ENCODE measurements around a stretch of chr19.

DNA sequence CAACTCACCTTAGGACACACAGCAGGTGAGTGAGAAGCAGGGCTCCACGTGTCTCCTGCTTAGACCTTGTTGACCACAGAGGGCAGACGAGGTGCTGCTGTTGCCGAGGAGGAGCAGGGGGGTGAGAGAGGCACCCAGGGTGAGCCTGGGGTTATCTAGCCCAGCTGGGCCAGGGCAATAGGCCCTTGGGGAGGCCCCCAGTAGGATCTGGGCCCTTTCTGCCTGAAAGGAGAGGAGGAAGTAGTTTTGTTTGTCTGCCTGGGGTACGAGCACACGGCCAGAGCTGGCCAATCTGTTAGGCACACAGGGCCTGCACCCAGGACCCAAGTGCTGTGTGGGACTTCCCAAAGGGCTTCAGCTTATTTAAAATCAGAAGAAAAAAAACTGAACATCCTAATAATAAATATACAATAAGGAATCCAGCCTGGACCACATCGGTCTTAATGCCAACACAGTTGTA is 2.3 kb upstream of the HSH2D start:
- PRO-cap: no peak
- RAMPAGE, long total RNA: no peak

DNA sequence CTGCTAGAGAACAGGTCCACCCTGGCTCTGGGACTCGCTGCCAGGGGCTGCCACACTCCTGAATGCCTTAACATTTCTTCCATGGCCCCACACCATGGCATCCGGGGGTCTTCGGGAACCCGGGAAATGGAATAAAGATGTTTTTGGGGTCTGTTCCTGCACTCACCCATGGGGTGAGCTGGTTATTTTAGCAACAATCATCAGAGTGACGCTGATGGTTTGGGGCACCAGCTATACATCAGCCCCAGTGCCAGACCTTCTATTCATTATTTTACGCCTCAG is 14.2 kb downstream of the HSH2D start:
- PRO-cap: no peak
- RAMPAGE, long total RNA: no peak

DNA sequence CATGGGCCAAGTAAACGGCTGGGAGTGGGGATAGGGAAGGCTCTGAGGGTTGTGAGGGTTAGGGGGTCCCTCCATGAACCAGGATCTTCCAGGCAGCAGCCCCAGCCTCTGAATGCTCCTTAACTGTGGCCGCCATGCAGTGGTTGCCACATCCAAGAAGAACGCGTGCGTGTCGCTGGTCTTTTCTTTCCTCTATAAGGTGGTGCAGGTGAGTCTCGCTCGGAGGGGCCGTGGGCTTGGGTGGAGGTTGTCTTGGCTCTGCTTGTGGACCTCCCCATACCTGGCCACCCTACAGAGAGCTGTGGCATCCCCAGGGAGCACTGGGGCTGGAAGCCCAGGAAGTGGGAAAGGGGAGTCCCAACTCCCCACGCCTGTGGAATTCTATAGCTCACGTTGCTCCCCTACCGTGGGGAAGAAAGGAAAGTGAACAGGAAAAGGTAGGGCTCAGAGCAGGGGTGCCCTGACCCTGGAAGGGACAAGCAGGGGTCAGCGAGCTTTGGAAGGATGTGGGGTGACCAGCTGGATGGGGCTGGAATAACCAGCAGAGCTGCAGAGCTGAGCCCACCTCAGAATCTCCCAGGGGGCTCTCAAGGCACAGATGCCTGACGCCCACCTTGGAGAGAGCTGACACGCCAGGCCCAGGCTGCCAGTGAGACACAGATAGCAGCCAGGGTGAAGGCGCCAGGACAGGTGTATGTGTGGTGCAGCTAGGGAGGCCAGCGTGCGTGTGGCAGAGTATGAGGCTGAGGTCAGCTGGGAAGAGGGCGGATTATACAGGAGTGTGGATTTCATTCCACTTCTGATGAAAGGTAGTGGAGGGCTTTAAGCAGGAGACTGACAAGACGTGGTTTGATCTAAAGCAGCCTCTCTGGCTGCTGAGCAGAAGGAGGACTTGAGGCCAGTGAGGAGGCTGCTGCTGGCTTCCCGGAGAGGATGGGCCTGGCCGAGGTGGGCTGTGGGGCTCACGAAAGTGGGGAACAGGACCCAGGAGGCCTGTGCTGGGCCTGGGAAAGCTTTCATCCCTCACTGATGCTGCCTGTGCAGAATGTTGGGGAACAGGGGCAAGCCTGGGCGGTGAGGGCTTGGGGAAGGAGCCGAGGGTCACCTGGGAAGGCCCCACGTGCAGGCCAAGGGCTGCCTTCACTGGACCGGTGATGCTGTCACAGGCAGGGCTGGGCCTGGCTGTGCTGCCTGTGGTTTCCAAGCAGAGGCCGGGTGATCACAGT is 8.9 kb downstream of the AP1M1 start:
- PRO-cap: no peak
- RAMPAGE, long total RNA: start-site peak on the plus strand centred at position 188 of the sequence, 92 bp wide, 19 reads

DNA sequence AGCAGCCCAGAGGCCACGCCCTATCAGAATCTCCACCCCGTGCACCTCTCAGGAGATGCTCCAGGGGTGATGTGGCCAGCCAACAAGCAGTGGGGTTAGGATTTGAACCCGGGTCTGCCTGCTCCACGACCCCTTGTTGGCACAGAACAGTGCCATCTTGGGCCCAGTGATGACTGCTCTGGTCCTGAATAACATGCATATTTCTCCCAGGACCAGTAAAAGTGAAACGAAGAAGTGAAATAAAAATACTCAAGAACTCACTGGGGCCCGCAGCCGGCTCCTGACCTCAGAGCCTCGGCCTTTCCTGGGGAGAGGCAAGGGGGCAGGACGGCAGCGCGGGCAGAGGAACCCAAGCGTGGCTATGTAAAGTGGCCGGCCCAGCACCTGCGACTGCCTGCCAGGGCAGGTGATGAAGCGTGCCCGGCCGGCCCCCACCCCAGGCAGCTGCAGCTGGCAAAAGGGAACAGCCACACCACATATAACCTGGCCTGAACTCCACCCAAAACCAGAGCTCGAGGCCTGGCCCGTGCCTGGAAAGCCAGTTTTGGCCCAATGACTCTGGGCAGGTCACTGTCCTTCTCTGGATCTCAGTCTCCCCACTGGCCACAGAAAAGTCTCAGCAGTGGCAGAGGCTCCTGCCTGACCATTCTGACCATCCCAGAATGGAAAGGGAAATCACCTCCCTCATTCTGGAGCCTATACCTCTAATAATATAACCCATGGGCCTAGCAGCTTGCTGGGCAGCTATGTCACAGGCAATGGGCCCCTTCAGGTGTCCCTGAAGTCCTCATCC is 62.2 kb downstream of the AP1M1 start:
- PRO-cap: no peak
- RAMPAGE, long total RNA: no peak

DNA sequence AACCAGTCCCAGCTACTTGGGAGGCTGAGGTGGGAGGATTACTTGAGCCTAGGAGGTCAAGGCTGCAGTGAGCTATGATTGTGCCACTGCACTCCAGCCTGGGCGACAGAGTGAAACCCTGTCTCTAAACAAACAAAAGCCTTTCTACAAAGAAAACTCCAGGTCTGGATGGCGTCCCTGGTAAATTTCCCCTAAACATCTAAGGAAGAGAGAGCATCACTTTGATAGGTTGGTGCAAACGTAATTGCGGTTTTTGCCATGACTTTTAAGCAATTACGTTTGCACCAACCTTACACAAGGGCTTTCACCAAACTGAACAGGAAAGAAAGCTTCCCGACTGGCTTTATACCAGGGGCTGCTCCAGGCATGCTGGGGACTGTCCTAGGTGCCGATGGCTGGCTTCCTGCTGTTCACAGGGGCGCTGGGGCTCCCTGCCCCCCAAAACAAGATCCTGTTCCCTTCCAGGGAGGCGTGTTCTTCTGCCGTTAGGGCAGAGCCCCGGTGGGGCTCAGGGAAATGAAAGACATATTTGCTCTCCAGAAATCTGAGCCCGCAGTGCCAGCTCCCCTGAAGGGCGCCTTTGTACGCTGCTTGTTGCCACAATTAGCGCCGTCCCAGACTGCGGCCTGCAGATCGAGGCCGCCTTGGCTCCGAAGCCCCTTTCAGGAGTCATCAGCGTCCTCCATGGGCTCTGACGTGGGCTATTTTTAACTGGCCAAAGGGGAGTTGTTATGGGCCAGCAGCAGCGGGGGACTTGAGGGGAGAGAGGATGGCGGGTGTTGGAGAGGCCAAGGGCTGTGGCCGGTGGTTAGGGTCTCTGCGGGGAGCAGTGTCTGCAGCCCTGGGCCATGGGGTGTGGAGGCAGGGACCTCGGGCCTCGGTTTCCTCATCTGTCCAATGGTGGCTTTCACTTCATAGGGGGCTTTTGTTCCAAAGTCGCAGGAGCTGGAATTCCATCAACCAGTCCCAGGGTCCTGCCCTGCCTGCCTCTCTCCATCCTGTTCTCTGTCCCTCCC is 38.5 kb upstream of the KLF2 start:
- PRO-cap: no peak
- RAMPAGE, long total RNA: no peak

GRCh38 chr19:16288393-16288897 is 36.2 kb upstream of the KLF2 start:
- PRO-cap: no peak
- RAMPAGE, long total RNA: no peak

- PRO-cap: unidirectional peak, plus-strand start at chr19:16290931
- RAMPAGE, long total RNA: no peak
Measured at GRCh38 chr19:16290473-16291212, 34.0 kb upstream of the KLF2 start.

- PRO-cap: no peak
- RAMPAGE, long total RNA: no peak
Measured at GRCh38 chr19:16326275-16326829, 1.7 kb downstream of the KLF2 start.

DNA sequence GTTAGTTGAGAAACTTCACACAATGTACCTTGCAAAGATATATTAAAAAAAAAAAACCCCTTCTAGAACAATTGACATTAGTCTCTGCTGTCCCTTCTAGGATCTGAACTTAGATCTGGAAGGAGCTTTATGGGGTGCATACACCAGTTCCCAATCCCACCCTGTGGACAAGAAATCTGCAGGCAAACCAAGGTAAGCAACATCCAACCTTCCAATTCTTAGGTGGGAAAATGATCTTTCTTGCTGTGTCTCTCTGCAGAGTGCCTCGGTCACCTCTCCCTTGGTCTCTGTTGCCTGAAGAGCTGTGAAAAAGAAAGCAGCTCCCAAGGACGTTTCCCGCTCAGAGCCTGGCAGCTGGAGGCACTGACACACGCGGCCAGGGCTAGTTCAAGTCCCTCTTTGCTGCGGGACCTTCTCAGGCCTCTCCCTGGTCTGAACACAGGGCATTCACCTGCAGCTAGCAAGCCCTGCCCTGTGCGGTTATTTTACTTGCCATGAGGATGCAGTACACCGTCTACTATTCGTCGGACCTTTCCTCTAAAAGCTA is 3.9 kb downstream of the MED26 start:
- PRO-cap: no peak
- RAMPAGE, long total RNA: no peak

DNA sequence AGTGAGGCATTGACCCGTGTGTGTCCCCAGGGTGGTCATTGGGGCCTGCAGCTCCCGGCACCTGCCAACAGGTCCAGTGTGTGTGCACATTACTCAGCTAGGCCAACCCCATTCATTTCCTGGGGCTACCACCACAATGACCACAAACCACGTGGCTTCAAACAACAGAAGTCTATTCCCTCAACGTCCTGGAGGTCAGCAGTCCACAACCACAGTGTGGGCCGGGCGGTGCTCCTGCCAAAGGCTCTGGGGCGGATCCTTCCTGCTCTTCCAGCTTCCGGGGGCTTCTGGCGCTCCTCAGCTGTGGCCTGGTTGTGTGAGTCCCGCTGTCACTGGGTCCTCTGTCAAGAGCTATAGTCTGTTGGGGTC is 11.8 kb upstream of the F2RL3 start:
- PRO-cap: no peak
- RAMPAGE, long total RNA: no peak

GRCh38 chr19:16893158-16894158 is 4.7 kb downstream of the F2RL3 start:
- PRO-cap: no peak
- RAMPAGE, long total RNA: no peak

DNA sequence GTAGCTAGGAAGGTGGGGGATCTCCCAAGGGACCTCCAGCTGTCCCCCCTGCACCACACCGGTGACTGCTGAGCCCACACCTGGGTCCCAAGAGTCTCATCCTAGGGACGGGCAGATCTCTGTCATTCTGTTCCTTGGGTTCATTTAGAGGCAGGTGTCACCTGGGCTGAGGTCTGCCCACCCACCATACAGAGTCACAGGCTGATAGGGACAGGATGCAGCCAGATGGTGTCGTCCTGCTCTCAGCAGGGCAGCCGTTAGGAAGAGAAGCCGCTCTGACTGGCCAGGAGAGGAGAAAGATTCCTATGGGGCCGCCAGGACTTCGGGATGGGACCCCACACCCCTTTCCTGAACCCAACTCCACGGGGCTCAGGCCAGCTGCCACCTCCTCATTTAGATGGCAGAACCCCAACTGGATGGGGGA is 5.4 kb downstream of the F2RL3 start:
- PRO-cap: no peak
- RAMPAGE, long total RNA: no peak

GRCh38 chr19:17041655-17042011 is 15.0 kb upstream of the CPAMD8 start:
- PRO-cap: no peak
- RAMPAGE, long total RNA: no peak

DNA sequence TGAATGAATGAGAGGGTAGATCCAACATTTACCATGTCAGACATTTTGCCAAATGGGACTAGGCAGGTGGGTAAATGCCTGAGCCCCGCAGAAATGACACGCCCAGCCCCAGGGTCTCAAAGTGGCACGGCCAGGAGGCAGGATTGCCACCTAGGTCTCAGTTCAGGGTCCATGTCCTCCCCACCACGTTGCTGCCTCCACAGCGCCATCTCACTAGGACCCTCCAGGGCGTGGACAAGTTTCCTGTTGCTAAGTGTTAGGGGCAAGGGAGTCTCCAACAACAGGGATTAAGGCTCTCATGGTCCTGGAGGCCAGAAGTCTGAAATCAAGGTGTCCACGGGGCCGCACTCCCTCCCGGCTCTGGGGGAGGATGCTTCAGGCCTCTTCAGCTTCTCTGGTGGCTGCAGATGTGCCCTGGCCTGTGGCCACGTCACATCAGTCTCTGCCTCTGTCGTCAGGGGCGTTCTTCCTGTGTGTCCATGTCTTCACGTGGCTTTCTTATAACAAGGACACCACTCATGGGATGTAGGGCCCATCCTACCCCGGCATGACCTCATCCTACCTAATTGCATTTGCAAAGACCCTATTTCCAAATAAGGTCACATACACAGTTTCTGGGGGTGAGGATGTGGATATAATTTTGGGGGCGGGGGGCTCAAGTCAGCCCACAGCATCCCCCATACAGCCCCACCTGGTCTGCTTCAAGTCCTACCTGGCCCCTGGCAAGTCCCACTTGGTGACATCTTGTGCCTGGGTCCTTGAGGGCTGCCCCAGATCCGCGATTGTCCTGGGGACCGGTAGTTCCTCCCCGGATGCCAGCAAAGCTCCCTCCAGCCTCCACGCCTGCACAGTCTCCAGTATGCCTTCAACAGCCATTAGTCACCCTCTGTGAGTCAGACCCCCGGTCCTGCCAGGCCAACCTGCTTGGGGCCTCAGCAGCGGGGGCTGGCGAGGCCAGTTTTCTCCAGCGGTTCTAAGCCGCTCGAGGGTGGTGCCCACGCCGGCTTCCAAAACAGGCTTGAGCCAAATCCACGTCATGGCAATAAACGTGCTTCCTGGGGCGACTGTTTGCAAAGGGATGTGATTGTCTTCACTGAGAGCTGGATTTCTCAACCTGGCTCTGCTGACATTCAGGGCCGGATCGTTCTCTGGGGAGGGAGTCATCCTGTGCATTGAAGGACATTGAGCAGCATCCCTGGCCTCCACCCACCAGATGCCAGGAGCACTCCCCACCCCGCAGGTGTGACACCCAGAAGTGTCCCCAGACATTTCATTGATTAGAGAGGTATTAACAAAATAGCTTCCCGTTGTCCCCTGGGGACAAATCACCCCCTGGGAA is 32.2 kb downstream of the MYO9B start:
- PRO-cap: bidirectional peak, plus-strand start at position 1,126 of the sequence, minus-strand start at position 849 of the sequence
- RAMPAGE, long total RNA: no peak

DNA sequence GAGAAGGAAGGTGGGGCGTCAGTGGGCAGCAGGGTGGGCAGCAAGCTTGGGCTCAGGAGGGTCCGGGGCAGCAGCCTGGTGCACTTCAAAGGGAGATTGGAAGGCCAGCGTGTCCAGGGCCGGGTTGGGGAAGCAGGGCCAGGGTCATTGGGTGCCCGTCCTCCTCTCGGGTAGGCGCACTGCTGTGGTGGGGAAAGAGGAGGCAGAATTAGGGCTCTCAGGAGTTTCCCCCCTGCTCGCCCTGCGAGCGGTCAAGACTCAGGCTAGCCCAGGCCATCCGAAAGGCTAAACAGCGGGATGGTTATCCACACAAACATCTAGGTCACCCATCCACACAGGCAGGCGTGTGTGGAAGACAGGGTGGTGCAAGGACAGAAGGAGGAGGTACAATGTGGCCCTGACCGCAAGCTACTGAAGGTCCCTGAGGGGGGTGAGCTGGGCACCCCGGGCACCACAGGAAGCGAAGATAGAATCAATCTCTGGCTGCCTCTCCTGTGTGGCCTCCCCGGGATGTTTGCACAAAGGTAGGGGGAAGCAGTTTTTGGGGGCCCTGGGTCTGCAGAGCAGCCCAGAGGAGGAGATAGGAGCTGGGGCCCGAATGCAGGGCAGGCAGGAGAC is 37.7 kb downstream of the MYO9B start:
- PRO-cap: no peak
- RAMPAGE, long total RNA: no peak

- PRO-cap: no peak
- RAMPAGE, long total RNA: no peak
Measured at GRCh38 chr19:17138536-17138846, 62.9 kb downstream of the MYO9B start.

DNA sequence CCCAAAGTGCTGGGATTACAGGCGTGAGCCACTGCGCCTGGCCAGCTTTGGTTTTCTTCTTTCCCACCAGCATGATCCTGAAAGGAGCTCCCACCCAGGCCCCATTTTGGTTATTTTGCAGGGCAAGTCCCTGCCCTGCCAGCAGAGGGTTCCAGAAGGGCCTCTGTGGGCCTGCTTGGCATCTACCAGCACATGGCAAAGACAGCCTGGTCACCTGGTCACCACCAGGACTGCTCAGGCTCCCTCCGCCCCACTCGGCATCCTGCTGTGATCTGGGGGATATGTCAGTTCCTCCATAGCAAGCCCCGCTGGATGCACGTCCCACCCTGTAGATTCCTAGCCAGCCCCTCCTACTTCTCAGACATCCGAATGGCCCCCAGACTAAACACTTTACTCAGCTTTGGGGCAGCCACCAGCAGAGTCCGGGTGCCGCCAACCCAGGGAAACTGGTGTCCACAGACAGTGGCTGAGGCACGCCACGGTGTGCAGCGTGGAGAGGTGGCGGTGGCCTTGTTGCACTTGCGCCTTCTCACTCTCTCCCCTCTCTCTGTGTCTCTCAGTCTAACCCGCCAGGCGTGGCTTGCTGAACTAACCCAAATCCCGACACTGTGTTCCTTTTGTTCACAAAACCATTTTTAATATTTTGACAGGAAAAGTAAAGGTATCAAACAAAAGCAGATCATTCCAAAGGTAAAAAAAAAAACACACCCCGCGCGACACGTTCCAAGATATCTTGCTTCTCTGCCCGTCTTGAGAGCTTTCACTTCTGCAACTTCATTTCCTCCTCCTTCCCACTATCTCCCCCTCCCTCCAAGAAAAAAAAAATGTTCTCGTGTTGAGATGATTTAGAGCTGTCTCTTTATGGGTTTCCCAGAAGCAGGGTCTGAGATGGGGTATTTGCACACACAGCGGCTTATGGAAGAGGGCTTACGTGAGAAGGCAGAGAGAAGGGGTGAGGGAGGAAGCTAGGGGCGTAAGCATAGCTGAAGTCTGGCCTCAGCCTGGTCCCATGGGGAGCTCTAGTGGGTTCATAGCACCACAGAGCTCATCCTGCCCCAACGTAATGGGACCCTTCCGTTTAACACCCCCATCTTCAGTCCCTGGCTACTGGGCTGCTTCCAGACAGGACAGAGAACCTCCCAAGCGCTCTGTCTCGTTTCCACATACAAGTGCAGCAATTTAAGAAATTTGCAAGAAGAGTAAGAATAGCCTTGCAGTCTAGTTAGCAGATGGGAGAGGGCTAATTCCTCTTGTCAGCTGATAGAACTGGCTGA is 31.5 kb upstream of the USE1 start:
- PRO-cap: no peak
- RAMPAGE, long total RNA: no peak

- PRO-cap: no peak
- RAMPAGE, long total RNA: no peak
Measured at GRCh38 chr19:17194346-17195279, 20.5 kb upstream of the USE1 start.

GRCh38 chr19:17195371-17195729 is 19.8 kb upstream of the USE1 start:
- PRO-cap: no peak
- RAMPAGE, long total RNA: no peak

DNA sequence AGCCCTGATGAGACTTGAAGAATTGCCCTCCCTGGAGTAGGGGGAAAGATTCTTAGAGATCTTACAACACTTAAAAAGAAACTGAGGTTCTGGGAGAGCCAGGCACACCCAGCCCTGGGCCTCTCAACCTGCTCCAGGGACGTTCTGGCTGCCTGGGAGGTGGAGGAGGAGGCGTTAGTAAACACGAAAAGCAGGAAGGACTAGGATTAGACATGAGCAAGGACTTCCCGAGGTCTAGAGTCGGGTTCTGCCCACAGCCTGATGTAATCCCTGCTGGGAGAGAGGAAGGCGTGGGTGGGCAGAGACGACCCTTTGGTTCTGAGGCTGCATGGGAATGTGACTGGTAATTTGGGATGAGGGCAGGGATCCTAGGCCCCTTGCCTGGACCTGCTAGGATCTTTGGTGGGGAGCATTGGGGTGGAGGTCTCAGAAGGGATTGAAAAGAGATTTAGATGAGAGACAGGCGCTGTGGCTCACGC is 1.5 kb upstream of the NR2F6 start:
- PRO-cap: no peak
- RAMPAGE, long total RNA: no peak